Thoracic aorta endothelial cell (primary cell): ENCODE data around the genes UBLCP1 and HMMR.

DNA sequence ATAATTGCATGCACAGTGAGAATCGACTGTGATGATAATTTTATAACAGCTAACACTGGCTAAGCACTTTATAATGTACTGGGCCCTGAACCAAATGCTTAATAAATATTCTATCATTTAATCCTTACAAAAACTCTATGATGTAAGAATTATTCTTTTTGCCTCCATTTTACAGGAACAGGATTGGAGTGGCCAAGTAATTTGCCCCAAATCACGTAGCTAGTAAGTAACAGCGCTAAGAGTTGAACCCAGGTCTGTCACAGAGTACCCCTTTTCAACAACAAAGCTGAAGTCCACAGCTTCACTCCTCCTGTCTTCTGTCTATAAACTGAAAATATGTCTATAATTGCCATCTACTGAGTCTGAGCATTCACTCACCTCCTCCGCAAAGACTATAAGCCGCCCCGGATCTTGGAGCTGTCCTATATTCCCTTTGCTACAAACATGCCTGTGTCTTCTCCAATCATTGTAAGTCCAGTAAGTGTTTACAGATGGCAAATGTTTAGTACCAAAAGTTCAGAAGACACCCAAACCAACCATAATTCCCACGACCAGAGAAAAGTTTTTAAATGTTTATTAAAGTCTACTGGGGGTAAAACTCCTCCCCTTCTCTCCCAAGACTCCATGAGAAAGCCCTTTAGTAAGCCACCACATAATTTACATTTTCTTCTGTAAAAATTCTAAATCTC lies 81.0 kb downstream of the EBF1 start:
- CAGE, long polyA plus RNA: no peak

DNA sequence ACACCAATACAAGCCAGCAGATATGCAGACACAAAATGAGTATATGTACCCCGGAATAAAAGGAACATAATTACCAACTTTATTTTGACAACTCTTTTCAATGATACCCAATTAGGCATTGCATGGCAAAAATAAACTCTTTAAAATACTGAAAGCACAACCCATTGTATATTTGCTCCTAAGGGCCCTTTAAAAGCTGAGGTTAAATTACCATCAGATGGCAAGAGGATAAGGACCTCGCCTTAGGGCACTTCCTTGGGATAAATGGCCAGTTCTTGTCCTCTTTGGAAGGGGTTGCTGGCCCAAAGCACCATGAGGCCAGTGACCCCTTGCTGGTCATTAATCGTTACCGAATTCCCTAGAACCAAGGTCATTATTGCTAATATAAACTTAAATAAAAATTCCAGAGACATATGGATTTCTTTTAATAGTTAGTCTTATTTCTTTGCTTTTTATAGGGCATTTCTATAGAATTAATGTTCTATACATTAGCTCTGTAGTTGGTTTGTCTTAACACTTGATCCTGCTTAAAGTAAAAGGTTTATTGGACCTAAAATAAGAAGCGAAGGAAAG lies 45.9 kb downstream of the EBF1 start:
- CAGE, long polyA plus RNA: no peak

DNA sequence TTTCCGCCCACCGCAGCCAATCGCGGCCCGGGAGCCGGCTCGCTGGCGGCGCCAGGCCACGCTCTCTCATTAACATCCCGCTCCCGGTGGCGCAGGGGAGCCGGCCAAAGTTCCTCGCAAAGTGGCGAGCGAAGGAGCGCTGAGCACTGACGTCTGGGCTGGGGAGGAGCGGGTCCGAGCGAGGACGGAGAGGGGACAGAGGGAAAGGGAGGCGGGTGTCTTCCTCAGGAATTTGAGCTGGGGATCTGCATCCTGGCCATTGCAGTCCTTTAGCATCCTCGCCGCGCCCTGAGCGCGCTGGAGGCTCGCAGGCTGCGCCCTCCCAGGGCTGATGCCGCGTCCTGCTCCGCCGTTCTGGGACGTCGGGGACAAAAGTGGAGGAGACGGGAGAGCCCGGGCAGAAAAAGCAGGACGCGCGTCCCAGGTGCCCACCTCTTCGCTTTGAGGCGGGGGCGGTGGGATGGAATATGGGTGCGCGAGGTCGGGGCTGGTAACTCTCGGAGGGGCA lies 753 bp upstream of the EBF1 start:
- CAGE, long polyA plus RNA: no peak

DNA sequence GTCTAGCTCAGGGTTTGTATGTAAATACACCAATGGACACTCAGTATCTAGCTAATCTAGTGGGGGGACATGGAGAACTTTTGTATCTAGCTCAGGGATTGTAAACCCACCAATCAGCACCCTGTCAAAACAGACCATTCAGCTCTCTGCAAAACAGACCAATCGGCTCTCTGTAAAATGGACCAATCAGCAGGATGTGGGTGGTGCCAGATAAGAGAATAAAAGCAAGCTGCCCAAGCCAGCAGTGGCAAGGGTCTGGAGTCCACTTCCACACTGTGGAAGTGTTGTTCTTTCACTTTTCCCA lies 20.1 kb upstream of the EBF1 start:
- CAGE, long polyA plus RNA: no peak

- CAGE, long polyA plus RNA: no peak
Measured at GRCh38 chr5:159178922-159179678, 30.3 kb downstream of the RNF145 start.

GRCh38 chr5:159262842-159263944 lies at the start of gene UBLCP1:
UBLCP1 (plus strand) TSS chr5:159263290.
- CAGE, long polyA plus RNA: no peak

DNA sequence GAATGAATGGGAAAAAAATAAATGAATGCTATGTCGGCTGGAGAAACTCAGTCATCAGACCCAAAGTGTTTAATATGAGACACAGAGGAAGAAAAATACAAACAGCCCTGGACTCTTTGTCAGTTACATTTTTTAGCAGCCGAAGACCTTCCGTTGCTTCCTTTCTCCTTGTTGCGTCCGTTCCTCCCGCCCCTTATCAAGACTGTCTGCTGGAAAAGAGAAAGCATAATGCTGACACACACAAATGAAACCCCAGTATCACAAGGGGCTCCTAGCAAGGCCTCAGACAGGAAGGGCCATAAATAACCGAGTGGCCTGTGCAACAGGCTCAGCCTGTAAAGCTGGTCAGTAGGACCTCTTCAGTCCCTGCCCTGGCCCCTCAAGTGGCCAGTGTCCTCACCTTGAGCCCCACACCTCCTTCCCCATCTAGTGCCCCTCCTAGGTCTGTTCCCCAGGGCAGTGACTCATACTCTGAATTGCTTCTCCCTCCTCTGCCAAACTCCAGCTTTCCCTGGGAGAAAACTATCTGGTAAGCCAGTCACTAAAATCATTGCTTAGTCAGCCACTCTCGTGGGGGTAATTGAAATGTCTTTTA lies 174.5 kb upstream of the IL12B start:
- CAGE, long polyA plus RNA: no peak

- CAGE, long polyA plus RNA: no peak
Measured at GRCh38 chr5:159511430-159511942, 181.2 kb upstream of the IL12B start.

GRCh38 chr5:159987032-159987763 lies 21.7 kb upstream of the TTC1 start:
- CAGE, long polyA plus RNA: no peak

- CAGE, long polyA plus RNA: no peak
Measured at GRCh38 chr5:160010372-160010813, 1.5 kb downstream of the TTC1 start.

DNA sequence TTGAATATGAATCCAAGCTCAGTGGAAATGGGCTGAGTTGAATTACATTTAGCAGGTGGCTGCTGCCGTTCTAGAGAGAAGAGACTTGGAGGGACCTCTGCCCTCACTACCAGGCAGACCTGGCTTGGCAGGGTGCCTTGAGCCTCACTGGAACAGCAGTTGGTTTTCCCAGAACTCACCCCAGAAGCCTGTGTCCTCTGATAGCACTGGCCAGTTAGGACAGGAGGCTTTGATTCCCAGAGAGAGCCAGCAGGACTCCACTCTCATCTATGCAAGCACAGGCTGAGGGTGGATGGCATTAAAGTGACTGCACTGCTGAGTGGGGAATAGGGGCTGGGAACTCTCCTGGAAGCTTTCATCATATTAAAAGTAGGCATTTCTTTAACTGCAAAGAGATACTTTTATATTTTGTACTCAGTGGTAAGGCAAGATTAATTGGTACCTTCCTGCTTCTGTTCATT lies 54.8 kb downstream of the PWWP2A start:
- CAGE, long polyA plus RNA: no peak

GRCh38 chr5:160187963-160188996 lies 41.0 kb upstream of the FABP6 start:
- CAGE, long polyA plus RNA: no peak

DNA sequence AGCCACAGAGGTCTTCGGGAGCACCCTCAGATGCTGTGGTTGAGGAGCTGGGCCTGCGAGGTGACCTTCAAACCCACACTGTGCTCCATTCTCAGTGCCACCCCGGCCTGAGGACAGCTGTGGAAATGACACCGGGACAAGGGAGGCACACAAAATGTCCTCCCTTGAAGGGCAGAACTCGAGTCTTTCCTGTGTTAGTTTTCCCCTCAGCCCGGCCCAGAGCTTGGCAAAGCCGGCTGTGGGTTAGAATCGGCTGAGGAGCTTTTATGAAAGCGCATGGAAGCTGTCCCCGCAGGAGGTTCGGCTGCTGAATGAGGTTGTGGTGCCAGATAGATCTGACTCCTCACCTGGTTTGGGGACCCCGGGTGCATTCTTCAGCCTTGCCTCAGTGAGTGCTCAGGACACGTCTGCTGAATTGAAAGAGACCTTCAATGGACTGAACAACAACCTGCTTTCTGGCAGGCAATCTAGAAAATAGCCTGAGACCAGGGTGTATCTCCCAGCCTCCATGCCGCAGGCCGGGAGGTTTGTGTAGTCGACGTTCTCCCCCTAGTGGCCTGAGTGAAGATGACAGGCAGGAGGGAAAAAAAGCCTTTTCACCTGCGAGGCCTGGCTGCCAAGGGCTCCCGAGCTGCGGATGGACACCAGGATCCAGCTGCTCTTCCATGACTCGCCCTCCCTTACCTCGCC lies 25.3 kb downstream of the C1QTNF2 start:
- CAGE, long polyA plus RNA: no peak

- CAGE, long polyA plus RNA: no peak
Measured at GRCh38 chr5:160926273-160926924, 74.4 kb upstream of the ATP10B start.

DNA sequence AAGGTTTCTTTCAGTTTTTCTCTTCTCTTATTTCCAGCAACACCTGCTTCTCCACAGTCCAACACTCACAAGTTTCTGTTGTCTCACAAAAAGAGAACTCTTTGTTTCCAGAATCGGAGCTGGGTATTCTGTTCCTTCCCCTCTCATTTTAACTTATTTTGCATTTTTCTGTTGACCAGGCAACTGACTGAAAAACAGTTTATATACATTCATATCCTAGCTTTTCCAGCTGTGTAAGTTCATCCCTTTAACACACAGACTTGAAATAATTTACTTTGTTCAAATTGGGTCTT lies 287.1 kb upstream of the ATP10B start:
- CAGE, long polyA plus RNA: no peak

GRCh38 chr5:161637390-161637707 lies 48.2 kb upstream of the GABRA6 start:
- CAGE, long polyA plus RNA: no peak

DNA sequence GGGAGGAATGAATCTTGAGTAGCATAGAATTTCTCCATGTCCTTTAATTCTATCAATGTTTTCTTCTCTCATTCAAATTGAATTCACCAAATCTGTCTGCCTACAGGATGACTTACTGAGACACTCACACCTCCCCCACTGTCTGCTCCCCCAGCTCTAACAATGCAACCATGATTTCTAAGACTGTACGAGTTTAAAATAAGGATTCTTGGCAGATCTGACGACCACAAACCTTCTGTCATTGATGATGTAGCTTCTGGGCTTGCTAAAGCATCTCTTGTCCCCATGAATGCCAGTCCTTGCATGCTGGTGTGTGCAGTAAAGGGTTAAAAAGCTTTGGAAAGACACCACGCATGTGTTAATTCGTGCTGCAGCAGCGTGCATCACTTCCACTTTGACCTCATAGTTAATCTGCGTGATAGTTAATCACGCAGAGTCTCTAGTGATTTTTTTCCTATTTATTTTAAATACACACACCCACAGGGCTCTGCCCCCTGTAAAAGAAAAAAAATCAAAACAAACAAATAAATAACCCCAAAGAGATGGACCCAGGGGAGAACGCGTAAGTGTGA lies 407 bp upstream of the GABRG2 start:
- CAGE, long polyA plus RNA: no peak

DNA sequence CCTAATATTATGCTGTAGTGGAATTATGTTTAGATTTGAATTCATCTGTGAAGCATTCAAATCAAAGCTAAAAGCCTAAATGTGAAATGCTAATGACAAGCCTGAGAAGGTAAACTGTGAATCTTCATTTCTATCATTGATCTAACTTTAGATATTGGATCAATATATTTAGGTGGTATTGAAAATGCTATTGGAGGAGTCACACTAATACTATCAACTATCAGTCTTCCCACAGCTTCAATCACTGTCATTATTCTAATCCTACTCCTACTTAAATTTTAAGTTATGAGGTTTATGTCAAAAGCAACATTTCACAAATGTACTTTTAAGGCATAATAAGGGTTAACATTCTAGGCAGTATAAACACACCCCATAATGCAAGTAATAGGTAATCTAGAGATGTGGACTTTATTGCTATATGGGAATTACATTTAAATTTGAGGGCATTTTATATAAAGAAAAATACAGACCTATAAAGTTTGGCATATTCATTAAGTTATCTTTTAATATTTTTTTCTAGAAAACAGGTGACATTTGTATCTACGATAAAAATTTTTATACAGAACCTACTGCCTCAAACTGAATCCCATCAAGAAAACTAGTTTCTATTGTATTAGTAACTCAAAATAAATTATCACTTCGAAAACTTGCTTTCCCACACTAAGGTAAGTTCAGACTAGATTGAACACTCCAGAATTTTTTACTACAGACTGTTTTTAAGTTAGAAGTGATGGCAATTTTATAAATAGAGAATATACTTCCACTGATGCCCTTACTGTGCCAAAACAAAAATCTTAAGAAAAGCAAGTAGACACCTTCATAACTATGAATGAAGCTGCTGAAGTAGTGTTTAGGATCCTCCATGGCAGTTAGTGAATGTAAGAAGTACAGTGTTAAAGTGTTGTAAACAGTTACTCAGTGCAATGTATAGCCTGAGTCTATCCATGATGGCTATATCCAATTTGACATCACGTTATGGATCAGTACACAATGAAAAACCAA lies 6.7 kb downstream of the CCNG1 start:
- CAGE, long polyA plus RNA: no peak

GRCh38 chr5:163460448-163461291 lies at the start of gene HMMR:
HMMR (plus strand) TSS chr5:163460632.
- CAGE, long polyA plus RNA: no peak

- CAGE, long polyA plus RNA: no peak
Measured at GRCh38 chr5:163517873-163518993, 12.8 kb downstream of the MAT2B start.